Bronchial lymph node (tissue), 1 donor: ENCODE results near the genes A4GALT and SAMM50.

GRCh38 chr22:42369372-42369748, 62.8 kb downstream of the NFAM1 start:
- PRO-cap: bidirectional peak, plus-strand start at chr22:42369506, minus-strand start at chr22:42369249

DNA sequence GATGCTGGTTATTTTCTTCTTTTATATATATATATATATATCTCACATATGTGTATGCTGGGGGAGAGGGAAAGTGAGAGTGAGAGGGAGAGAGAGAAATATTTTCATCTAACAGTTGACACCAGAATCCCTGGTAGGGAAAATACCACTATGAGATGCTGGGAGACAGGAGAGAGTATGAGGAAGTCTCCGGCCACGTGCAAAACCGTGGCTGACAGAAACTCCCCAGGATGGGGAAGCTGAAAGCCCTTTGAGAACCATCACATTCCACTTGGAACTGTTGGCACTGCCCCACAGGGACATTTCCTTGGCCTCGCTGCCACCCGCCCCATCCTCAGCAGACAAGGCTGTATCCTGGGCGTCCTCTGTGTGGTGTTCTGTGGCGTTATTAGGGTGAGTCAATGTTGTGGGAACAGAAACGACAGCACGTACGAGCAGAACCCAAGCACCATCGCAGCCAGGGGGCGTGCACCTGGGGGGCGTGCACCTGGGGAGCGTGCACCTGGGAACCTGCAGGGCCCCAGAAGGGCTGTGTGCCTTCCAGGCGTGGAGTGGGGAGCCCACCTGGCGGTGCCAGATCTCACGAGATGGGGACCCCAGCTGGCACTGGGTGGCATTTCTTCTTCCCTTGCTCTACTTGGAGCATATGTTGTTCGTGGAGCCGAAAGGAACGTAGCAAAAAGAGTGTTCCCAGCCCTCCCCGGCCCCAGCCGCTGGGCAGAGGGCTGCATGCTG, 35.6 kb downstream of the NFAM1 start:
- PRO-cap: no peak

DNA sequence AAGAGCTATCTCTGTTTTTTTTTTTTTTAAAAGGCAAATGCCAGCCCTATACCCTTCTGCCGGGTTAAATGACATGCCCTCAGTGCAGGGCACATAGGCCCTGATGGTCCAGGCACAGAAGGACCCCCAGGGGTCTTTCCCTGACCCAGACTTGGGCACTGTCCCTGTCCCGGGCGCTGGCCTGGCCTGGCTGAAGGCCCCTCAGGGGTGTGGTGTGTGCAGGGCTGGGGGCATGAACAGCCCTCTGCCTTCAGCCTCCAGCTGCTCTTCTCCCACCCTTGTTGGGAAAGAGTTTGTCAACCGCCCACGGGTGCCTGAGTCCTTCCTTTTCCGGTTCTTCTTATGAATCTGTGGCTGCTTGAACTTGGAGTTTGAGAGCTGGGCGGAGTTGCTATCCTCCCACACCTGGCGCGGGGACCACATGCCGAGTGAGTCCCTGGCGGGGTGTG, 13.5 kb downstream of the NFAM1 start:
- PRO-cap: bidirectional peak, plus-strand start at position 374 of the sequence, minus-strand start at position 263 of the sequence

GRCh38 chr22:42437379-42438375, 5.5 kb upstream of the NFAM1 start:
- PRO-cap: bidirectional peak, plus-strand start at chr22:42437976, minus-strand start at chr22:42437961; bidirectional peak, plus-strand start at chr22:42438240, minus-strand start at chr22:42438053

DNA sequence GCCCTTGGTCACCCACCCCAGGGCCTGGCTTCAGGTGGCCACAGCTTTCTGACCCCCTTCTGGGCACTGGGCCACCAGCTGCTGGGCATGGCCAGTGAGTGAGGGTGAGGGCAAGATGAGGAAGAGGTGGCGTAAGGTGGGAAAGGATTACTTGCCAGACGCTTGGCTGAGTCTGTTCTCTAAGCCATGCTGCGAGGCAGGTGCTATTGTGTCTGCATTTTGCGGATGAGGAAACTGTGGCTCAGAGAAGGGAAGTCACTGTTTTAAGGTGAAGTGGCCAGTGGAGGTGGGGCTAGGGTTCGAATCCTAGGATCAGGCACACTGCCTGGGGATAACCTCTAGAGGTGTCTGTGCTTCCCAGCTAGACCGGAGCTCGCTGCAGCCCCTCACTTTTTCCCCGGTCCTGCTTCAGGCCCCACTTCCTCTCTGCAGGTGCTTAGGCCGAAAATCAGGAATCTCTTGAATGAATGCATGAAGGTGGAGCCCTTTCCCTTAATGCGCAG, 7.9 kb upstream of the NFAM1 start:
- PRO-cap: unidirectional peak, minus-strand start at position 221 of the sequence

GRCh38 chr22:42581391-42581835, 27.7 kb downstream of the SERHL2 start:
- PRO-cap: no peak

DNA sequence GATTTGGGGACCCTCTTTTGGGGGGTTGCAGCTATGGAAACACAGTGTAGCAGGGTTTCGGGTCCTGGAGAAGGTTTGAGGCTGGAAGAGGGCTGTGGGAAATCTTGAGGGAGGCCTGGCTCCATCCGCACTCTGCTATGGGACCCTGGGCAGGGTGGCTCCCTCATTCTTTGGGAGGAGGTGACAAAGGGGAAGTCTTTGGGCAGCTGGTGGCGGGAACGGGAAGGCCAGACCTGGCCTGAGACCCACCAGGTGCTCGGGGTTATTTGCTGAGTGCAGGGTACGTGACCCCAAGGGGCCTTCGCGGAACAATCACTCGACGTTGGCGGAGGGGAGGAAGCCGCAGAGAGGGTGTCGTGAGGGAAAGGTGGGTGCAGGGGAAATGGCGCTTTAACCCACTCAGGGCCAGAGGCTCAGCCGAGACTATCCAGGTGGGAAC, 1.1 kb downstream of the A4GALT start:
- PRO-cap: no peak

DNA sequence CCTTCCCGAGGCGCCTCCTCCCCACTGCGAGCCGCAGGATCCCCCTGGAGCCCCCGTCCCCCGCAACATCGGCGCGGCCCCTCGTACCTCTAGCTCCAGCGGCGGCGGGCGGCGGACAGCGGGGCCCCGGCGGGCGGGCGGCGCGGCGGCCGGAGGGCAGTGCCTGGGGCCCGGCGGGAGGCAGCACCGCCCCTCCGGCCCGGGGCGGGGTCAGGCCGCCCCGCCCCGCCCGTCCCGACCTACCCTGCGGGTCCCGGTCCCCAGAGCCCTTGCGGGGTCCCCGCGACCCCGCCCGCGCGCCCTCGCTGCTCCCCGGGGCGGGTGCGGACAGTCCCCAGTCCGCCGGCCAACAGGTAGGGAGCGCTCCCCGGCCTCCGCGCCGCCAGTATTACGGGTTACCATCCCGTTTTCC, at the start of gene A4GALT:
Gene A4GALT (minus strand): TSS at position 161 of the 412 bp plus-strand sequence.
- PRO-cap: bidirectional peak, plus-strand start at position 337 of the sequence, minus-strand start at position 103 of the sequence

DNA sequence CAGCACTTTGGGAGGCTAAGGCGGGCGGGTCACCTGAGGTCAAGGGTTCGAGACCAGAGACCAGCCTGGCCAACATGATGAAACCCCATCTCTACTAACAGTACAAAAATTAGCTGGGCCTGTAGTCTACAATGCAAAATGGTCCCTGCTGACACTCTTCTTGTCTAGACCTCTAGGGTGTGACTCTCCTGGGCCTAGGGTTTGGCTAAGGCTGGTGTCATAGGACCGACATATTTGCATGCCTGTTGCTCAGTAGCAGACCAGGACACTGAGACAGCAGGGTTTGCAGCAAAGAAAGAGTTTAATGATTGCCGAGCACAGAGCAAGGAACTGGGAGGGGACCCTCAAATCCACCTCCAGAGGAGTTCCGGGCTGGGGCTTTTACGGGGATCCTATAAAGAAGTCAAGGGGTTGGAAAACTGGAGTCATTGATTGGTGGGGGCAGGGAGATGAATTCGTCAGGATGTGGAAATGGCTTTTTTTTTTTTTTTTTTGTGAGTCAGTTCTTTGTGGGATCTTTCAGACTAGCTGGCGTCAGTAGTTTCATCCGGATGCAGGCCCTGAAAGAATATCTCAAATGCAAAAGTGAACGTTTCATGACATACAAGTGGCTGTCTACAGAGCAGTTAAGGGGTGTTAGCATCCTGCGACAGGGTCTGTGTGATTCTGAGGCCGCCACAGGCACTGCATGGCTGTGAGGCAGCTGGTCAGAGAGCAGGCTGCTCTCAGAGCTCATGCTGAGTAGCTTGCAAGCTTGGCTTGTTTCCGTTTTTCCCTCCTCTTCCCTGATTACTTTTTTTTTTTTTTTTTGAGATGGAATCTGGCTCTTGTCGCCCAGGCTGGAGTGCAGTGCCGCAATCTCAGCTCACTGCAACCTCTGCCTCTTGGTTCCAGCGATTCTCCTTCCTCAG, 27.3 kb upstream of the A4GALT start:
- PRO-cap: no peak

DNA sequence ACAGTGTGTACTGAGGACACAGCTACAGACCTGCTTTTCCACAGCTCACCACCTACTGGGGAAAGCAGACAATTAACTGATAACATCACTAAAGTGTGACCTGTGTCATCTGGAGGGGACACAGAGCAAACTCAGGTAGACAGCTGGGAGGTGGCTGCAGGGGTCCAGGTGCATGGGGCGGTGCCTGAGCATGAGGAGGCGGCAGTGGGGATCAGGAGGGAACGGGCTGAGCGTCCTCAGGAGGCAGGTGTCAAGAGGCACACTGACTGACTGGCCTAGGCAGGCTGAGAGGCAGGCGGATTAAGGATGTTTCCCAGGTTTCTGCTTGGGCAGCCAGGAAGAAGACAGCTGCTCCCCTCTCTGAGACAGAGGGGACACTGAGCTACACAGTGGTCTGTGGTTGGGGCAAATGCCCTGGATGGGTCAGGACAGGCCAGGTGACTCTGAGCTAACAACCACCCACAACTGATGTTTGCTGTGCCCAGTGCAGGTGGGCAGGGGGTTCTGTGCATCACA, 56.1 kb downstream of the ARFGAP3 start:
- PRO-cap: no peak

DNA sequence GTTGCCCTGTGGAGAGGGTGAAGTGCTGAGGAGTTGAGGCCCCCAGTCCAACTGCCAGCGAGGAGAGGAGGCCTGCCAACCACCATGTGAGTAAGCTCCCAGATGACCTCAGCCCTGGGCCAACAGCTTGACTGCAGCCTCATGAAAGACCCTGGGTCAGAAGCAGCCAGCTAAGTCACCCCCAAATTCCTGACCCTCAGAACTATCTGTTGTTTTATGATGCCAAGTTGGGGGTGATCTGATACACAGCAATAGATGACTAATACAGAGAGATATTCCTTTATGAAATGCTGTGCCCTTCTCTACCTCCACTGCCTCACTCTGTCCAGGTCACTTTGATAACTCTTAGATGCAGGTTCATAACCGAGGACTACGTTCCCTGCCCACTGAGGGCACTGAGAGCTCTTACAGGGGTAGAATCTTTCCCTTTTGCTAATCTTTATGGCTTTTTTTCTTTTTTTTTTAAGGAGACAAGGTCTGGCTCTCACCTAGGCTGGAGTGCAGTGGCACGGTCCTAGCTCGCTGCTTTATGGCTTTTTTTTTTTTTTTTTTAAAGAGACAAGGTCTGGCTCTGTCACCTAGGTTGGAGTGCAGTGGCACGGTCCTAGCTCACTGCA, 7.9 kb downstream of the ARFGAP3 start:
- PRO-cap: no peak

DNA sequence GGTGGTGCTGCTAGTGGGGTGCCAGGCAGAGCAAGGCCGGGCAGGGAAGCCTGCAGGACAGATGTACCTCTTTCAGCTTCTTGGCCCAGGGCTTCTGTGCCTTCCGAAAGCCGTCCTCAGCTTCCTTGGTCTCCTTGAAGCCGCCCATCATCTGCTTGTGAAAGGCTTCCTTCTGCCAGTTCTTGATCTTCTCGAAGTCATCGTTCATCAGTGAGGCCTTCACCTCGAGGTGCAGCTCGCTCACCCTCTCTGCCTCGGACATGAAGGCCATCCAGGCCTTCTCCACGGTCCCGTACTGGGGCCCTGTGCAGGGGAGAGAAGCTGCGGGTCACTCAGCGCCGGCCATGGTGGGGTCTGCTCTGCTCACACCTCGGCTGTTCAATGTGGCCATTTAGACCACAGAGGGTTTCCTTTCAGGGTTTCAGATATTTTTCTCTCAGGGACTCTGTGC, 33.8 kb upstream of the ARFGAP3 start:
- PRO-cap: no peak

DNA sequence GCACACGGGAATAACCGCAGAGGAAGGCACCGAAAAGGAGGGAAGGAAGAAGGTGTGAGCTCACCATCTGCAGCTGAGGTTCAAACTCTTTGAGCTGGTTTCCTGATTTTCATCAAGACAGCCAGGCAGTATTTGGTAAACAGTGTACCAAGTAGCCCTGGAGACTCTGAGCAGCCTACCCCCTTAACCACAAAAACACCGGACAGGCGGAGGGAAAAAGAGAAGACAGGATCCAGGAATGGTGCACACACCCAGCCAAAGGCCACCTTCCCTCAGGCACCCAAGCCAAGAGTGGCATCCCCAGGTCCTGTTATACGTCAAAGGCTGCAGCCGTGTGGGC, 1.3 kb downstream of the PACSIN2 start:
- PRO-cap: no peak

DNA sequence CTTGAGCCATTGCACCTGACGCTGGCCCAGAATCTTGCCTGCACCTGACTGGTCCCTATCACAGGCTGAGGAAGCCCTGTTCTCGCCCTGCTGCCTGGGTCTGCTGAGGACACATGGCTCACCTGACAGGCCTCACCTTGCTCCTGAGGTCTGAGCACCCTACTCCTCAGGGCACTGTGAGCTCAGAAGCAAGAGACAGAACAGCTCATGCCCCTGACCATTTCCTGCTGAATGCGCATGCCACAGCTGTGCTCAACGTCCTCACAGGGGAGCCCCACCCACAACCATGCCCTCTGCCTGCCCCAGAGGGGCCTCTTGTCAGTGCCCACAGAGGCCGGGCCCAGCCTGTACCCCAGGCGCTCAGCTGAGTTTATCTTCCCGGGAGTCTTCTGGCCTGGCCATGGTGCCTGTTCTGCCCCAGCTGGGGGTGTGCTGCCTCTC, 2.8 kb upstream of the TSPO start:
- PRO-cap: unidirectional peak, minus-strand start at position 226 of the sequence

DNA sequence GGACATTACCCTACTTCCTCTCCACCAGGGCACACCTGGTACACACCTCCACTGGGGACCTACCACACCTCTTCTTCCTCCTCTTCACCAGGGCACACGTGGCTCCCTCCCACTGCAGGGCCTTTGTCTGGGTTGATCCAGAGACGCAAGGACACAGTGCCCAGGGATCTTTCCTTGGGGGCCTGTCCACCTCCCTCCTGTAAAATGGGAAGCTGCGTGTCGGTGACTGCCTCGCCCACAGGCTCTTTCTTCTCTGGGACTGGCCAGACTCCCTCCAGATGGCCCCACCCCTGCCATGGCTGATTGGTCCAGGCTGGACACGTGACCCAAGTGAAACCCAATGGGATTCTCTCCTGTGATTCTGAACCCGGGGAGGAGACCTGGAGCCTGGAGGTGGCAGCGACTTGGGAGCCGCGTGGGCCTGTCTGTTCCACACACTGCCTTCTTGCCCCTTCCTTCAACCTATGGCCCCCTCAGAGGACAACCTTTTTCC, 12.5 kb upstream of the MPPED1 start:
- PRO-cap: no peak

DNA sequence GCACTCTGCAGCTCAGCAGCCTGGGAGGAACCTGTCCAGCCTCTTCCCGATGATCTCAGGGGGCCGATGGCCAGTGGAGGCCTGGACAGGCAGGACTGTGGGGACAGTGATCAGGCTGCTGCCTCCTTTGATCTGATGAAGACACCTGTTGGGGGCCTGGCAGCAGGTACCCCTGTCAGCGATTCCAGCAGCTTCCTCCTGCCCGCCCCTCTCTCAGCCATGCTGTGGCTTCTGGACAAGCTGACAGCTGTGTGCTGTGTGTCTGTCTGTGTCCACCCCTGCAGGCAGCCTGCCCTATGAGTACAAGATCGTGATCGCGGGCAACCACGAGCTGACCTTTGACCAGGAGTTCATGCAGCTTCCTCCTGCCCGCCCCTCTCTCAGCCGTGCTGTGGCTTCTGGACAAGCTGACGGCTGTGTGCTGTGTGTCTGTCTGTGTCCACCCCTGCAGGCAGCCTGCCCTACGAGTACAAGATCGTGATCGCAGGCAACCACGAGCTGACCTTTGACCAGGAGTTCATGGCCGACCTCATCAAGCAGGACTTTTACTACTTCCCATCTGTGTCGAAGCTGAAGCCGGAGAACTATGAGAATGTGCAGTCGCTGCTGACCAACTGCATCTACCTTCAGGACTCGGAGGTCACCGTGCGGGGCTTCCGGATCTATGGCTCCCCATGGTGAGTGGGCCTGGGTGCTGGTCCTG, 62.6 kb downstream of the MPPED1 start:
- PRO-cap: no peak

DNA sequence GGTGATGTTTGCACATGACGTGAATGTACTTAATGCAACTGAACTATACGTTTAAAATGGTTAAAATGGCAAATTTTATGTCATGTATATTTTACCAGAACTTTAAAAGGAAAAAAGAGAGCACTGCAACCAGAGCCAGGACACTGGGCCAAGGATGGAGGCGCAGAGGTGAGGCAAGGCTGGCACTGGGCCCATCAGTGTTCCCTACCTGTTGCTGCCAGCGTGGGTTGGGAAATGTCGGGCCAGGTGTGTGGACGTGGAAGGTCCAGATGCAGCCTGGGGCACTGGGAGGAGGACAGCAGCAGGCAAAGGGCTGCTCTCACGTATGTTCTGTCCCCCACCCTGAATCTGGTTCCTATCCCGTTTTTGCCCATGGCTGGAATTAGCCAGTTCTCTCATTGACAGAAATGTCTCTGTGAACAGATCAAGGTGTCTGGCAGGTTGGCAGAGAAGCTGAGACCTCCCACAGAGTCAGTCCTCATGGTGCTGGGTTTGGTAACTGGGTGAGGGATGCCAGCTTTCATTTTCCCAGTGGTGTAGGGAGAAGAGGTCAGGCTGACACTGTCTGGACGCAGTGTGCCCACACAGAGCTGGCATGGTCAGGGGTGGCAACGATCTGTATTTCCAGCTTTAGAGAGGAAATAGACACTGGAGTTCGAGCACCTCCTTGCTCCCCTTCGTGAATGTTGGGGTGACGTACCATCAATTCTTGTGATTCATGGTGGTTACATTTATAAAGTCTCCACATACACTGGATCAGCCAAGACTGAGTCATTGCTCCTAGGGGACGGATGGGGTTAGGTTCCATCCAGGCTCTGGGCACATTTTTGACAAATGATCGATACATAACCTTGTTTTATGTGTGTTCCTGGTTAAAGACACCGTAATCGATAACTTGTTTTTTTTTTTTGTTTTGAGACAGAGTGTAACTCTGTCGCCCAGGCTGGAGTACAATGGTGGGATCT, 4.3 kb upstream of the PNPLA3 start:
- PRO-cap: no peak

- PRO-cap: no peak
Measured at GRCh38 chr22:43954444-43955196, 622 bp upstream of the SAMM50 start.

- PRO-cap: bidirectional peak, plus-strand start at chr22:43955554, minus-strand start at chr22:43955305
Measured at GRCh38 chr22:43955212-43956410, at the start of gene SAMM50. TSS of gene SAMM50 (plus strand) at chr22:43955442.

DNA sequence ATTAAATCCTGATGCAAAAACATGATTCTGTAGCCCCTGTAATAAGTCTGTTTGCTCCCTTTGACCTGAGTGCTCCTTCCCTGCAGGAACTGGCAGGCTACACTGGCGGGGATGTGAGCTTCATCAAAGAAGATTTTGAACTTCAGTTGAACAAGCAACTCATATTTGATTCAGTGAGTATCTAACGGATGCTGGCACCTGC, 22.4 kb downstream of the SAMM50 start:
- PRO-cap: no peak